ENCODE measurements around the genes ZSWIM3 and SLC2A10.

DNA sequence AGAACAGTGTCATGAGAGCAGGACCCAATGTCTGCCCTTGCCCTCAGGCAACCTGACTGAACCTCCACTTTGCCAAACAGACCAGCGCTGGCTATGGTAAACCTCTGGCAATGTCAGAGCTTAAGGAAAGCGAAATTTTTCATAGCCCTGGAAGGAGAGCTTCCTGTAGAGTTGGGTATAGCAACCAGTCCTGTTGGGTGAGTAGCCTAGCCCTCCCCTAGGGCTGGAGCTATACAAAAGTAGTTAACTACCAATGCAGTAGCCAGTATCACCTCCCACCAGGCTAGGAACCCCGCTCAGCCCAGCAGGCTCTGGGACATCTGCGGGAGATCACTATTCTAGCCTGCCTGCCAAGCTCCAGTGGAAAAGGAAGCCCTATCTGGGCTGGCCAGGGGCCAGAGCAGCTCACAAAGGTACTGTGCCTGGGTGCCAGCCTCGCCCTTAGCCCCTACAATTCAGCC lies 8.0 kb downstream of the WFDC3 start:
- PRO-cap: no peak

- PRO-cap: no peak
These were observed 1.8 kb downstream of the WFDC3 start for GRCh38 chr20:45789925-45790205.

GRCh38 chr20:45828551-45828937 lies 1.4 kb upstream of the TNNC2 start:
- PRO-cap: no peak

- PRO-cap: no peak
These were observed 1.3 kb downstream of the SNX21 start for GRCh38 chr20:45834729-45835453.

DNA sequence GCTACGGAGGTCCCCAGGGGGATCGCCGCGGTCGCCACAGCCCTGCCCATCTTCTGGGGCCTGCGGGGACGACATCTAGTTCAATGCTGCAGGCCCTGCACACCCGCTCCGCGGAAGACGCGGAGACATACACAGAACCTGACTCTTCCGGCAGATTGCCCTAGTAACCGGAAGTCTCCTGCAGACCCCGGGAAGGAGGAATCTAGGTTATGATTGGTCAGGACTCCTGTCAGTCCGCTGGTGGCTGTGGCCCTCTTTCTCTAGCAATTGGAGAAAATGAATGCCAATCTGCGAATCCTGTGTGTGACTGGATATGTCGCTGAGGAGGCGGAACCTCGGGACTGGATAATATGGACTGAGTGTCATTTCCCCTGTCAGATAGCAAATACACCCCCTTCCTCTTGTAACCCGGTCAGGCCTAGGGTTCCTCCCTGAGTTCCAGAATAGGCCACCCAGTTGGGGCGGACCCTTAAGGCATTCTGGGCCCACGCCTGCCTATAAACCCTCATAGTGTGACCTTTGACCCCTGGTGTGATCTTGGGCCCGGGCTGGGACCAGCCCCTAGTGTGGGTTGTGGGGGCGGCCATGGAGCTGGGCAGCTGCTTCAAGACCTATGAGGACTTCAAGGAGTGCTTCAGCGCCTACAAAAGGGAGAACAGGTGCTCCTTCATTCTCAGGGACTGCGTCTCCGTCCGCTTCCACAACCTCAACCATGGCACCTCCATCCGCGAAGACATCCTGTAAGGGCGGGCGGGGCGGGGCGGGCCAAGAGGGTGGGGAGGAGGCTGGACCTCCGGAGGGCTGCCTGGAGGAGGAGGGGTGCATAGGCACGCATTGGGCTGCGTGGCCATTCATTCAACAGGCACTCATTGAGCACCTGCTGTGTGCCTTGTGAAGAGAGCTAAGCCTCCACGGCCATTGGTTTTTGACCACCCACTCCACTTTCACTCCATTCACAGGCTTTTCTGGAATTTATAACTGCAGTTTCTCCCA lies at the start of gene ZSWIM3:
ZSWIM3 (plus strand) TSS at position 374 of the 993 bp plus-strand sequence.
- PRO-cap: bidirectional peak, plus-strand start at position 374 of the sequence, minus-strand start at position 129 of the sequence; unidirectional peak, minus-strand start at position 735 of the sequence

GRCh38 chr20:45892148-45892634 lies 1.1 kb downstream of the CTSA start:
- PRO-cap: no peak

GRCh38 chr20:45892635-45893635 lies 1.8 kb downstream of the CTSA start:
- PRO-cap: no peak

DNA sequence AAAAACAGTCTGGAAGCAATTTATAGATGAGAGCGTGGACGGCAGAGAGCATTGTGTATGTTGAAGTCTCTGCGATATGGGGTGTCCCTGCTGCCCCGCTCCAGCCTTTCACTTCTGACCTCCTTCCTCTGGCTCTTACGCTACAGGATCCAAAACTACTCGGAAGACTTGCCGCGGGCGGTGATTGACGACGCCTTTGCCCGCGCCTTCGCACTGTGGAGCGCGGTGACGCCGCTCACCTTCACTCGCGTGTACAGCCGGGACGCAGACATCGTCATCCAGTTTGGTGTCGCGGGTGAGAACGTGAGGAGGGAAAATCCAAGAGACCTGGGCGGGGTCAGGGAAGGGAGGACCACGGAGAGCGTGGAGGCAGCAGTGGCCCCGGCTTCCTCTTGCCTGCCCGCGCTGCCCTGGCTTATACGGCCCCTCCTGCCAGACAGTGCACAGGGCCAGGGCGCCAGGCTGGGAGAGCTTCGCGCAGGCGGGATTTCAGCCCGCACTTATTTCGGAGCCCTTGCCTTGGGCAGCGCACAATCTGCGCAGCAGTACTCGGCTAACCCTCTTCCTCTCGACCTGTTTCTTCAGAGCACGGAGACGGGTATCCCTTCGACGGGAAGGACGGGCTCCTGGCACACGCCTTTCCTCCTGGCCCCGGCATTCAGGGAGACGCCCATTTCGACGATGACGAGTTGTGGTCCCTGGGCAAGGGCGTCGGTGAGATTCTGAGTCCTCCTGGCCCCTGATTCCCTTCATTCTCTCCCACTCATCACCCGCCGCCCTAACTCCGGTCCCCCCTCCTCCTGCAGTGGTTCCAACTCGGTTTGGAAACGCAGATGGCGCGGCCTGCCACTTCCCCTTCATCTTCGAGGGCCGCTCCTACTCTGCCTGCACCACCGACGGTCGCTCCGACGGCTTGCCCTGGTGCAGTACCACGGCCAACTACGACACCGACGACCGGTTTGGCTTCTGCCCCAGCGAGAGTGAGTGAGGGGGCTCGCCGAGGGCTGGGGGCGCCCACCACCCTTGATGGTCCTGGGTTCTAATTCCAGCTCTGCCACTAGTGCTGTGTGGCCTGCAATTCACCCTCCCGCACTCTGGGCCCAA lies 2.0 kb downstream of the MMP9 start:
- PRO-cap: no peak

- PRO-cap: no peak
These were observed 2.7 kb downstream of the SLC12A5 start for GRCh38 chr20:46031450-46032396.

DNA sequence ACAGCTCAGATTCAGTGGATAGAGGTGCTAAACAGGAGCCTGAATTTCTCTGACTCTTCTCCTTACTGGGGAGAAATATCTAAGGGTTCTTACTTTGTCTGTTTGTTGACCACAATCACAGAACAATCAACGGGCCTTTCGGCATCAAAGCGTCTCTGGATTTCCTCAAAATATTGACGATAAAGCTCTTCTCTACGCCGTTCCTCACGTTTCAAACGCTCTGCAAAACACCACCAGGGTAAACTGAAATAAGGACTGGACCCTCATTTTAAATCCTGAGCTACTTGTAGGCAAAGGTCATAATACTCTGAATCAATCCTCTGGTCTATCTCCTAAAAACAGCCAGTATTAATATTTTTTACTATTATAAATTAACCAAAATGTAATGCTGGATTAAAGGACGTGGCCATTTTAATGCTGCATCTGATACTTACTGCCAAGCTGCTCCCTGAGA lies 22.8 kb downstream of the NCOA5 start:
- PRO-cap: no peak

DNA sequence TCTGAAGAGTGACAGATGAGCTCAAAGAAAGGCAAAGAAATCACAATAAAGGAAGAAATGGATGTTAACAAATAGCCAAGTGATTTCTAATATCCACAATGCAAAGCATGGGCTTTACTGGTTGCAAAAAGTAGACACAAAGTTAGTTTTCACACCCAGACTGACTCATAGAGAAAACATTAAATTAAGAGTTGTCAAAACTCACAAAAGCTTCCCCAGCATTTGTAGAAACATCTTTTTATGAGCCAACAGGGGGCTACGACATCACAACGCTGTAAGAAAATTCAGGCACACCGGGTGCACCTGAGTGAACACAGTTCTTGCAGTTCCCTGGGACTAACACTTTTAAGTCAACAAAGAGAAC lies 1.4 kb downstream of the NCOA5 start:
- PRO-cap: no peak

GRCh38 chr20:46118484-46118916 lies 386 bp downstream of the CD40 start:
- PRO-cap: no peak

DNA sequence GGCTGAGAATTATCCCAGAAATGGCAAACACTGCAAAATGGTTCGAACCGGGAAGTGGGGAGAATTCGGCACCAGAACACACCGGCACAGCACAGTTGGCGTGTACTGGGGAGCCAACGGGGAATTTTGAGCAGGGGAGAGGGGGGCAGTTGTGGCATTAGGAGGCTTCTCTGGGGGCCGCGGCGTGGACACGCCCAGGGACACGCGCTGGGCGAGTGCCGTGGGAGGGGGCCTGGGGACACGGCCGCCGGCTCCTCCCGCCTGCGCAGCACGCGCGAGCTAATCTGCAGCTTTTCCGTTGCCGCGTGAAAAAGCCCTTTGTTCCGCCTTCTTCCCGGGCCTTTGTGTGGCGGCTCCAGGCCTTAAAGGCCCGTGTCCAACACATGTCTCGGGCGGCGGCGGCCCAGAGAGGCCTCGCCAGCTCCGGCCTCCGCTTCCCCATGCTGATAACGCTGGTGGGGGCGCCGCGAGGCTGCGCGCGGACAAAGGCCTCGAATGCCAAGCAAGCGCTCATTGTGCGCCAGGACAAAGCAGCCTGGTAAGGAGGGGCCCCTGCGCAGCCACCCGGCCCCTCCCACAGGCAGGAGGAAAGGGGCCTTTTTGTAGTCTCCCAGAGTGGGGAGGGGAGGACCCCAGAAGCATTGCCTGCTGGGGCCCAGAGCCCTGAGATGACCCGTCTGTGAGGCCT lies 82.7 kb downstream of the CD40 start:
- PRO-cap: no peak

GRCh38 chr20:46360968-46362275 lies 2.8 kb downstream of the SLC35C2 start:
- PRO-cap: no peak

DNA sequence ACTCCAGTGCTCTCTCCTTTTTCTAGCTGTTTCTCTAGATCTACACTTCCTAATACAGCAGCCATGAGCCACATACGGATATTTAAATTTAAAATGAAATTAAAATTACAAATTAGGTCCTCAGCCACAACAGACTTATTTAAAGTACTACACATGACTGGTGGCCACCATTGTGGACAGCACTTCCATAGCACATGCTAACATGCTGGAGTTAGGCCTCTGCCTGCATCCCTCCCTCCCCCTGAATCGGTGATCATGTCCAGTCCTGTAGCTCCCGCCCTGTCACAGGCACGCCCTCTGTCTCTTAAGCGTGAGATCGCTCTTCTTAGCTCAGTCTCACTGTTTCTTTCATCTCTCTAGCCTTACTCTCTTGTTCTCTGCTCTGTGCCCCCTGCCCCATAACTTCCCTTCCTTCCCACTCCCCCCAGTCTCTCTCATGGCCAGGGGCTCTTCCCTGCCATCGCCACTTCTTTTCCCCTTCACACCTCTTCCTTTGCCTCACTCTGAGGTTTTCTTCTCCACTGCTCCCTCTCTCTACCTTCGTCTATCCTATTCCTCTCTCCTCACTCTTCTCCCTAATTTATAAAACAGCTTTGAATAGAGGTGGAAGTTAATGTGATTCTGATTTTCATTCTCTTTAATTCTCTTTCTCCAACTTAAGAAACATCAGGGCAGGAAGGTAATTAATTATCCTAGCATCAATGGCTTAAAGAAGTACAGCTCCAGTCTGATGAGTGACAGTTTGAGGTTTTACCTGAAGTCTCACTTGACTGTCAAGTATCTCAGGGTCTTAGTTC lies 13.4 kb upstream of the SLC35C2 start:
- PRO-cap: no peak

DNA sequence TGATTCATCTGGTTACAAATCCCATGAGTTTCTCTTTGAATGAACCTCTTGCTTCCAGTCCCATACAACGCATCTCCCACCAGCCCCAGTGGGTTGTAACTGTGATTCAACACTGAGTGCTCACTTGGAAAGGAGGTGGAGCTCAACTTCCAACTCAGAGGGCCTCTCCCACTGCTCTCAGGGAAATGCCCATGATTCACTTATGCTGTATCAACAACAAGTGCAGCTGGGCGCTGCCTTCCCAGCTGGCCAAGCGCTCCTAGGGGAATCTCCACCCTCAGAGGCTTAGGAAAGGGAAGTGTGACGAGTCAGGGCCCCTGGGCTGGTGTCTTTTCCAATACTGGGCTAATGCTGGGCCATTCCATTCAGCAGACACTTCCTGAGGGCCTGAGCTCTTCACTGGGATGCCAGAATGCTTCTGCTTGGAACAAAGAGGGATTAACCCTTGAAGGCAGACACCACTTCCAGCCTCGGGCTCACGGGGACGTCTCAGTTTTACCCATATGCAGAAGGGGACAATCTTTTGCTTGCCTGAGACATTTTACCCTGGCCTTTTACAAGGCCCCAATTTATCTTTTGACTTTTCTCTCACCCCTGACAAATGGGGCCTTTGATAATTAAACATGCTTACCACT lies 8.1 kb upstream of the OCSTAMP start:
- PRO-cap: no peak

DNA sequence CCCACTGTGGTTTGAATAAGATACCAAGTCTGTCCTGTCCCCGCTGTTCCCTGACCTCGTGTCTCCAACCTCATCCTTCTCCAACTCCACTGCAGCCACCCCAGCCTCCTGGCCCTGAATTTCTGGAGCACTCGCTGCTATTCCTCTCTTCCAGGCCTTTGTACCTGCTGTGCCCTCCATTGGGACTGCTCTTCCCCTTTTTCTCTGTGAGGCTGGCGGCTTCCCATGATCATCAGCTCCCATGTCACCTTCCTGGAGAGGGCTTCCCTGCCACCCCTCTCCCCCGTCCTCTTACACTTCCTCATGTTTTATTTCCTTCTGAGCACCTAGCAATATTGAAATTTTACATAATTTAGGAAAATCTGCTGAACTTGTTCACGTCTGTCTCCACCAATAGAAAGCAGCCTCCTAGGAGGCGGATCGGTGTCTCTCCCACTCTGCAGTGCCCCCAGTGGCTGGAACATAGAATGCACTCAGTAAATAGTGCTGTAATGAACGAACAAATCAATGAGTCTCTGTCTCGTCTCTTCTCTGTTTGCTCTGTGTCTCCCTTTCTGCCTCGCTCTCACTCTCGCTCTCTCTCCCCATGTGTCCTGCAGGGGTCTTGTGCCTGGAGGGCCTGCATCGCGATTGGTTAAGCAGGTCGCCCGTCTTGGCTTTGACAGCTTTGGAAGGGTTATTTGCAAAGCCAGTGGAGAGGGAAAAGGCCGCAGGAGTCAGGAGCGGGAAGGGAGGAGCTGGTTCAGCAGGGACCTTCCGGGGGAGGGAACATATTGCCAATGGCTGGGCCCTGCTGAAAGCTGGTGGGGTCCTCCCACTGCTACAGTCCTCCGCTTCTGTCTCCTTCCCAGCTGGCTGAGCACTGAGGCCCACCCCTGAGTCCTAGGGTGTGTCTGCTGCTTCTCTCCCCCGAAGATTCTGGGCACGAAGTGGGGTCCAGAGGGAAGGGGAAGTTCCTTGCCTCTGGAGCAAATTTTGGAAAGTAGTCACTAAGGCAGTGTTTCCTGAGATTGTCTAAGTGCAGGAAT lies 12.1 kb upstream of the OCSTAMP start:
- PRO-cap: no peak

DNA sequence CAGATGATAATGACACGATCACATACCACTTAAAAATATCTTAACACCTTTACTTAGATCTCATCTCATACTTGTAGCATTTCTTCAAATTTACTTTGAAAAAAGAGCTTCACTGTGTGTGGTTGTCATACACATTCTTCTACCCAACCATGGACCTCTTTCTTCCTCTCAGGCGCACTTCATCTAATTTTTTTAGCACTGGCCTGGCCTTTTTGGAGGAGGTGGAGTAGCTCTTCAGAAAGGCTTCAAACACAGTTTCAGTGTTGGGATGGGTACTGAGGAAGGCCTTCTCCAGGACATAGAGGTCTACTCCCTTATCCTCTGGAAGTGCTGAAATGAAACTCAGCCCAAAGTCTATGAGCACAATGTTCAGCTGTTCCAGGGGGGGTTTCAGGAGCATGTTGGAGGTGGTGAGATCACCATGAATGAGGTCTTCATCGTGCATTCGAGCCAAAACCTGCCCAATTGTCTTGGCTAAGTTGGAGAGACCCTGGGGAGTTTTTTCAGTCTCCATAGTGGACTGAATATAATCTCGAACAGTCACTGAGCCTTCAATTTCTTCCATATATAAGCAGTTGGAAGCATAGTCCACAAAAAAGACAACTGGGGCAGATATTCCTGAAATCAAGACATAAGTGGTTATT lies 2.5 kb downstream of the TP53RK start:
- PRO-cap: no peak

GRCh38 chr20:46687710-46688129 lies 1.5 kb downstream of the TP53RK start:
- PRO-cap: no peak

GRCh38 chr20:46709447-46710422 lies at the start of gene SLC2A10:
Gene SLC2A10 (plus strand): TSS chr20:46709649.
- PRO-cap: bidirectional peak, plus-strand start at chr20:46709635, minus-strand start at chr20:46709570

Data from right common carotid artery plus branches (tissue), 1 donor.